SEM (cell line): ENCODE measurements around the gene TIMP4.

DNA sequence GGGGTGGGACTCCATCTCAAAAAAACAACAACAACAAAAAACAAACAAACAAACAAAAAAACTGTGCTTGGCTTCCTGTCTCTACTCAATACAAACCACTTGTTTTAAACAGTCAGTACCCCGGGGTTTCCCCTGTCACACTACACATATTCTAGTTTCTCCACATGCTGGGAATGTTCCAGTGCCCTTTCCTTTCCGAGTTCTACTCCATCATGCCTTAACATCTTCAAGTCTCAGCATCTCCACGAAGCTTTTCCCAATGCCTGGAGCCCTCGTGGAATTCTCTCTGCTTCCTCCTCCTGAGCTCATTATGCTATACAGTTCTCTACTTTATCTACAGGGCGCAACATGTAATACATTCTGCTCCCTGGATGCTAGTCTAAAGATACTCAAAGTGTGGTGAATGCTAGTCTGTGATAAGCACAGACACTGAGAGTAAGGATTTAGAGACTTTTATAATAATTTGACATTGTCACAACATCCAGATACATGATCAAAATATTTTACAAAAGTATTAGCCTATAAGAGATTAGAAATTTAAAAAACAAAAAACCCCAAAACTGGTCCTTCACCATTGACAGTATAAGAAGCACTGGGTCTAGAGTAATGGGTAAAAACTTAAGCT lies 7.7 kb downstream of the EMC3 start:
- PRO-cap, result no peak

DNA sequence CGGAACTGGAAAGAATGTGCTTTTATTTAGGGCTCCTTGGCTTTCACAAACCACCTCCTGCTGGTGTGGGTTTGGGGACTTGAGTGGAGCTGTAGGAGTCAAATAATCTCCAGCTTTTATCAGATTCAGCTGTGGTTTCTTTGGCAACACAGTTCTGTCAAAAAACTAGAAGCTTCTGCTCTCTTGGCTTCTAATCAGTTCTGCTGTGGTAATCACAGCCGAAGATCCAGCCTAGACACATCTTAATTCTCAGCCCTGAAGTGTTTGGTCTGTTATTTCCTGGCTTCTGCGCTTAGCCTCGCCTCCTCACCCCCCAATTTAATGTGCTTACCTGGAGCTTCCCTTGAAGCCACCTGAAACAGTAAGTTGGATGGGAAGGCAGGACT lies 21.4 kb downstream of the IRAK2 start:
- PRO-cap, result bidirectional peak, plus-strand start at position 197 of the sequence, minus-strand start at position 85 of the sequence

DNA sequence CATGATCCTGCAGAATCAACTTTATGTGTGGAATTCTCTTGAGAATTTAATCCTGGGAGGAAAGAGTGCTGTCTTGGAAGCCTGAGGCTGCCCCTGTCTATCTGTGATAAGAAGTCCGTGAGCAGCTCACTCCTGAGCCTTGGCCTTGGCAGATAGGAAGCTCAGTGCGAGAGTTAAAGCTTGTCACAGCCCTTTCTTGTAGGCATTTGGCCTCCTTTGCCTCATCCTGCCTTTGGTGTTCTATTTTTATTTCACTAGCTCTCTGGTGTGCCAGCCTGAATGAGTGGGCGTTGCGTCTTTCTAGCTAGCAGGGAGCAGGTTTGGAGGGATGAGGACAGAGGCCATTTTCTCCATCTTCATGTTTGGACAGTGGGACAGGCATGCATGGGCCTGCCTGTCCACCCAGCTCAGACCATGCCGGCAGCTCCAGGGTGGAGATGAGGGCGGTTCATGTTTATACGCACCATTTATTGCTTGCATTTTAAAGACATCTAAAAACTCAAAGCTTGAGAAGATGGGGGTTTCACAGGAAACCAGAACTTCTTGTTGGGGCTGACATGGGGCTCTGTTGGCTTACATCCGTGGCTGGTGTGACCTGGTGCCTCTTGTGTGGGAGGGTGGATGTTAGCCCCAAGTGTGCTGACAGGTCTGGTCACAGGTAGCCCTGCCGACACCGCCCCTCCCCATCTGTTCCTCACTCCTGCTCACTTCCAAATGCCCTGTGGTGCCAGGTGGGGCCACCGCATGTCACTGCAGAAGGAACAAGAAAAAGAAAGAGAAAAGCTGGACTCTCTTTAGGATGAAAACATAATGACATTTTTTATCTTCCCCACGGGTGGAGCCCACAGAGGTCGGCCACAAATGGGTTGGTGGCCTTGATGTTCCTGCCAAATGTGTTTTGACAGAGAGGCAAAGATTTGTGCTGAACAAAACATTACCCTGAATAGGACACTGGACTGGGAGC lies 29.9 kb downstream of the IRAK2 start:
- PRO-cap, result bidirectional peak, plus-strand start at position 301 of the sequence, minus-strand start at position 116 of the sequence

DNA sequence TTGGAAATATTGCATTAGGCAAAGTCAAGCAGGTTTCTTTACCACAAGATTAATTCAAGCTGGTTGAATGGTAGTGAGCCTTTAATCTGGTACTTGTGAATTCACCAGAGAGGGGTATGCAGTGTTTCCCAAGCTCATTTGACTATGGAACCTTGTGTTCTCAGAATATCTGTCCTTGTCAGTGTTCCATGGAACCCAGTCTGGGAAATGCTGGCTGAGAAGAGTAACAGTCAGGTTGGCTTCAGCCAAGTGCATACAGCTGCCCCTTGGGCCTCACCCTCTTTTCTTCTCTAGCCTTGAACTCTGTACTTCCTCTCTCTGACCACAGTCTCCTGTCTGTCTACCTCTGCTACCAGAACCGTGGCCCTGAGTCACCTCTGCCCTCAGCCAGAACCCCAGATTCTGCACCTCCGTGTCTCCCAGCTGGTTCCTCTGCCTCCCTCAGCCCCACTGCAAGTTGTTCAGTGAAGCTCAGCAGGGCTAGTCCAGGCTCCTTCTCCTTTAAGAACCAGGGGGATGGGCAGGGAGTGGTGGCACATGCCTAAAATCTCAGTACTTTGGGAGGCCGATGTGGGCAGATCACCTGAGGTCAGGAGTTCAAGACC lies 24.6 kb upstream of the TATDN2 start:
- PRO-cap, result no peak

GRCh38 chr3:10248038-10248305 lies 287 bp upstream of the TATDN2 start:
- PRO-cap, result bidirectional peak, plus-strand start at chr3:10248527, minus-strand start at chr3:10248221

GRCh38 chr3:10504709-10505355 lies 554 bp downstream of the ATP2B2 start:
- PRO-cap, result no peak

- PRO-cap, result no peak
Observed at GRCh38 chr3:10506624-10507110, 1.3 kb upstream of the ATP2B2 start.

DNA sequence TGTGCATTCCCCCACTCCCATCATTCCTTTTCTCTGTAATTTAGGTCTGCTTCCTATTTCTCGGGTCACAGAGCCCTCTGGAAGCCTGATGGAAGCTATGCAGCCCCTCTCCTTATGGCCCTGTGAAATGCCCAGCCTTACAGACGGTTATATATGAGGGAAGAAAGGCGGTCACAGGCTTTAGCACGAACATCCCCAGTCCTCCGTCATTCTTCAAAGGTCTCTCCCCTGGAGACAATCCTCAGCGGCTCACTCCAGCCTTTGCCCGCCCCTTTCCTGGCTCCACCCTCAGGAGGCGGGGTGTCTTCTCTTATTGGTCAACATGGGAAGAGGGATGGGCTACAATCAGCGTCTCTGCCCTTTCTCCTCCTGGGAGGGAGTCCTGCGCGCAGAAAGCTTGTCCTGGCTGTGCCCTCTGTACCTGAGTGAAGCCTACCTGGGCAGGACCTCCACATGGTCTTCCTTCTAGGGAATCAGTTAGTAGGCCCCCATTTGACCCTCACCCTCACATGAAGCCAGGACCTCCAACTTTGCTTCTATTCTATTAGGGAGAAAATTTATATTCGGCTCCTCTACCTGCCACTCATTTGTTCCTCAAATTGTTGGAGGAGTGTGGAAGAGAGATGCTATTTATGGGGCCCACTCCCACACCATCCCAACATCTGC lies 113.0 kb upstream of the SLC6A11 start:
- PRO-cap, result no peak

DNA sequence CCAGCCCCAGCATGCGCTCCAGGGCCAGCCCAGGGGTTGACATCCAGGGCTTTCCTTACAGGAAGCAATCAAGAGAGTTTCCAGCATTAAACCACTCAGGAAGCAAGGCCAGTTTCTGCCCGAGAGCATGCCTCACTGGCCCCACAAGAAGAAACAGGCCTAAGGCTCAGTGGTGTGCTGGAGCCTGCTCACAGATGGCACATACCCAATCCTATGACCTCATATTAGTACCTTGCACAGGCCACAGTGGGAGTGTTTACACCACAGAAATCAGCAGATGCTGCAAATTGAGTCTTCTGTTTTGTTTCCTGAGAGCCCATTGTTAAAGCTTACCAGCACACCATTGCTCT lies 13.3 kb downstream of the SLC6A1 start:
- PRO-cap, result no peak

DNA sequence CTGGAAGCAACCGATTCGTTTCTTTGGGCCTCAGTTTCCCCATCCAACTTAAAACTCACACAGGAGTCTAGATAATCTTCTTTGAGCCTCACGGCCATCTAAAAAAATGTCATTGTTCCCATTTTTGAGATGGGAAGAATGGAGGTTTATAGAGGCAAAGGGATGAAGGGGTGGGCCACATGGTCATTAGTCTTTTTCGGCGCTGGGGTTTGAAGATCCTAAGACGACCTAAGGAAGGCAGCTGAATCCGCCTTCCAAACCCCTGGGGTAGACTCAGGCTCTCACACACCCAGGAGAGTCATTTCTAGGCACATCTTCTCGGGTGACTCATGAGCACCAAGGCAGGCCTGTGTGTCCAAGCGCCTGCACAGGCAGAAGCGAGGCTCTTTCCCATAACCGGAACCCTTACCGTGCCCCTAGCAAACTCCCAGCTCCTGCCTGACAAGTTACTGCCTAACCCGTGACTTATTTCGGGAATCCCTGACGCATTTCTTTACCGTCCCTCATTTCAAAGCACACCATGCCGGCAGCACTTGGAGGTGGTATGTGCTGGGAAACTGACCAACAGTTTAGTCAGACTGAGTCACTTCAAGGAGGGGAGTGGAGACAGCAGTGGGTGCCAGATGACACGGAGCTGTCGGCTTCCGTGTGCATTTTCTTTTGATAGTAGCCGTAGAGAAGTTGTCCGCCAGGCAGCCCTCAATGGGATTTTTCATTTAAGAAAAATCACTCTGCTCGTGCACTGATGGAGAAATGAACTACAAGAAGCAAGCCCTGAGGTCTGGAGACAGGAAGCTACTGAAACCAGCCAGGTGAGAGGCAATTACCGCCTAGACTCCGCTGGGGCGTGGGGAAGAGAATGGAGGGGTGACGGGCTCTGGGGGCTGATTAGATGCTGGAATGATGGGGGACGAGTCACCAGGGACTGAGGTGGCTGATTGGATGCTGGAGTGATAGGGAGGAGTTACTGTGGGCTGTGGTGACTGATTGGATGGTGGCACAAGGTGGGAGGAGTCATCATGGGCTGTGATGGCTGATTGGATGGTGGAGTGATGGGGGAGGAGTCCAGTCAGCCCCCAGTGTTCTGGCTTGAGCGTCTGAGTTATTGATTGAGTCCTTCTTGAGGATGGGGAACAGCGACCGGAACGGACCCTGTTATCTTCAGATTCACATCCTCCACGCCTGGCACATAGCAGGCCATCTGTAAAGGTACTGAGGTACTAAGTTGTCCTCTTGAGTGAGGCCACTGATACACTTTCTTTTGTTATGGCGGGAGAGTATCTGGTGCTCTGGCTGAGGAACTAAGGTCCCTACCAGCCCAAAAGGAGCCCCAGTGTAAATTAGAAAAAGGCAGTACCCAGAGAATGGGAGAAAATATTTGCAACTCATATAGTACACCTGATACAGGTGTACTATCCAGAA lies 17.2 kb upstream of the HRH1 start:
- PRO-cap, result no peak

- PRO-cap, result no peak
Observed at GRCh38 chr3:11288339-11288580, 16.1 kb downstream of the ATG7 start.

- PRO-cap, result no peak
Observed at GRCh38 chr3:11300840-11301306, 28.7 kb downstream of the ATG7 start.

GRCh38 chr3:11430233-11430778 lies 158.1 kb downstream of the ATG7 start:
- PRO-cap, result no peak

GRCh38 chr3:11634007-11634924 lies 9.4 kb downstream of the VGLL4 start:
- PRO-cap, result no peak

- PRO-cap, result no peak
Observed at GRCh38 chr3:11640147-11640502, 3.6 kb downstream of the VGLL4 start.

GRCh38 chr3:11720072-11721055 lies 76.6 kb upstream of the VGLL4 start:
- PRO-cap, result bidirectional peak, plus-strand start at chr3:11720627, minus-strand start at chr3:11720503; bidirectional peak, plus-strand start at chr3:11720867, minus-strand start at chr3:11720746

DNA sequence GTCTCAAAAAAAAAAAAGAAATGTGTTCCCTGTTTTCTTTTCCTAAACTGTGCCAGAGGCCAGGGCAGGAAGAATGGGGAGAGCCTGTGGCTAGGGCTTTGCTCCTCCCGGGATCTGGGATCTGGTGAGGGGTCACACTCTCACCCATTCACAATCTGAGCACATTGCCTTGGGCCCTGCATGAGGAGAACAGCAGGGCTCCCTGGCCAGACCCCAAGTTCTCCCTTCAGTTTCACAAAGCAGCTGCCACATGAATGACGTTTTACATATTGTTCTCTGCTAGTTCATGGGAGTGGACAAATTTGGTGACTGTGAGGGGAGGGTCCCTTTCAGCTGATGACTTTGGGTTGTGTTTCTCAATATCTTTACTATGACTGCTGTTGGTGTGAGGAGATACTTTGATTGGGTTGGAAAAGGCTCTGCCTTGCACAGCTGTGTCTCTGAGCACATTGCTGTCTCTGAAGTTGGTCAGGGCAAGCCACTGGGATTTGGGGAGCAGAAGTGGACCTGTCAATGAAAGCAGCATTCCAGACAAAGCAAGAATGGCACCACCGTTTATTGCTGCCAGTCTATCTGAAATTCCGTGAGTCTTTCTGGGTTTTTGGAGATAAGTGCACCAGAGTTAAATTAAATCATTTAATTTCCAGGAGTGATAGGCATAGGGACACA lies 10.5 kb downstream of the TIMP4 start:
- PRO-cap, result no peak

DNA sequence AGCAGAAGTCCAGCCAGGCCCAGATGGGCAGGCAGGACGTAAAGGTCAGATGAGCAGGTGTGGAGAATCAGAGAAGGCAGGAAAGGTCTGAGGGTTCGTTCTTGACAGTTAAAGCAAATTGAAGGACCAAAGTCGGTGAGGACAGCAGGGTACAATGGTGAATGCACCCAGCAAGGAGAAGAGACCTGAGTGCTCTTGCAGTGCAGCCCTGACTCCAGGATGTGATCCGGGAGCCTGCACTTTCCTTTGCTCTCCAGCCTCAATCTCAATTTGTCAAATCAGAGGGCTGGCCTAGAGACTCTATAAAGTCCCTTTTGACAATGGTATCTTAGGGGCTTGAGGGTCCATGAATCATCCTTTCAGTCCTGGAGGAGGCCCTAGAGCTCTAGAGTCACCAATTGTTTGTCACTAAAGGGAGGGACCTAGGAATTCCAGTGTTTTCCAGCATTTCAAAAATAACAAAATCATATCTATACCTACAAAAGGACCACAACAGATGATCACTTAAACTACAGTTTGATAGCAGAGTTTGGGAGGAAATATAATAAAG lies 9.3 kb downstream of the TIMP4 start:
- PRO-cap, result no peak

DNA sequence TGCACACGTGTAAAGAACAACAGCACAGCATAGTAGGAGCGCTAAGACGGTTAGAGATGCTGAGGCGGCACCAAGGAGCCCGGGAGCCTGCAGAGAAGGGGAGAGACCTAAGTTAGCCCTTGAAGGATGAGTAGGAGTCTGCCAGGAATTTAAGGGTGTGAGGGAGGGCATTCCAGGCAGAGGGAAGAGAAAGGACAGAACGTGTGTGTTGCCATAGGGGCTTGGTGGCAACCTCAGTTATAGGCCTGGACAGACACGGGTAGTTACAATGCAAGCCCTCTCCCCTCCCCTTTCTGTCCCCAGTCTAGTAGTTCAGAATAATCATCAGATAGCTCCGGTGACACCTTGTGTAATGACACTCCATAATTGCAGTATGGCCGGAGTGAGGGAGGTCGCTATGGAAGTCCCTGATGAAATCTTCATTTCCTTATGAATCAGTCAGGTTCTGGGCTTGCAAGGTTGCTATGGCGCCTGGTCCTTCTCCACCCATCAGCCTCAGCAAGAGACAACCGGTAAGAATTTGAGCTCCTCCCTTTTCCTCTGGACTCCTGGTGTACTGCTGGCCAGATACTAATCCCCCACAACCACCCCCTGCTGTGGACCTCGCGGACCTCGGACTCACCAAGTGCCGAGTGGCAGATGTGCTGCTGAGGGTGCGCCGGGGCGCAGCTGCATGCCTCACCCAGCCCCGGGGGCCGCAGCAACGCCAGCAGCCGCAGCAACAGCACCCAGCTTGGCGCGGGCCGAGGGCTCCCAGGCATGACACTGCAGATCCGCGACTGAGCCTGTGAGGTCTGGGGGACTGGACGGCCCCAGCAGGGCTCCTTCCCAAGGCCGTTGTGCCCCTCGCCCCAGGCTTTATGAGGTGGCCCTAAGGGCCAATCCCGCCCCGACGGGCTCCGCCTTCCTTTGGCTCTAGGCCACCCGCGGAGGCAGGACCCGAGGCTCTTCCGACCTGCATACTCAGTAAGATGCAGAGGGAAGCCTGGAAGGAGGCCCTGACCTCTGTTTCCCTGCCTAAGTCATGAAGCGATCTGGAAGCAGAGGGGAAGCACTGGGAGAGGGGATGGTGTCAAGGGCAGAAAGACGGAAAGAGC lies at the start of gene TIMP4:
Gene TIMP4 (minus strand): TSS at position 833 of the 1,097 bp plus-strand sequence.
- PRO-cap, result no peak

DNA sequence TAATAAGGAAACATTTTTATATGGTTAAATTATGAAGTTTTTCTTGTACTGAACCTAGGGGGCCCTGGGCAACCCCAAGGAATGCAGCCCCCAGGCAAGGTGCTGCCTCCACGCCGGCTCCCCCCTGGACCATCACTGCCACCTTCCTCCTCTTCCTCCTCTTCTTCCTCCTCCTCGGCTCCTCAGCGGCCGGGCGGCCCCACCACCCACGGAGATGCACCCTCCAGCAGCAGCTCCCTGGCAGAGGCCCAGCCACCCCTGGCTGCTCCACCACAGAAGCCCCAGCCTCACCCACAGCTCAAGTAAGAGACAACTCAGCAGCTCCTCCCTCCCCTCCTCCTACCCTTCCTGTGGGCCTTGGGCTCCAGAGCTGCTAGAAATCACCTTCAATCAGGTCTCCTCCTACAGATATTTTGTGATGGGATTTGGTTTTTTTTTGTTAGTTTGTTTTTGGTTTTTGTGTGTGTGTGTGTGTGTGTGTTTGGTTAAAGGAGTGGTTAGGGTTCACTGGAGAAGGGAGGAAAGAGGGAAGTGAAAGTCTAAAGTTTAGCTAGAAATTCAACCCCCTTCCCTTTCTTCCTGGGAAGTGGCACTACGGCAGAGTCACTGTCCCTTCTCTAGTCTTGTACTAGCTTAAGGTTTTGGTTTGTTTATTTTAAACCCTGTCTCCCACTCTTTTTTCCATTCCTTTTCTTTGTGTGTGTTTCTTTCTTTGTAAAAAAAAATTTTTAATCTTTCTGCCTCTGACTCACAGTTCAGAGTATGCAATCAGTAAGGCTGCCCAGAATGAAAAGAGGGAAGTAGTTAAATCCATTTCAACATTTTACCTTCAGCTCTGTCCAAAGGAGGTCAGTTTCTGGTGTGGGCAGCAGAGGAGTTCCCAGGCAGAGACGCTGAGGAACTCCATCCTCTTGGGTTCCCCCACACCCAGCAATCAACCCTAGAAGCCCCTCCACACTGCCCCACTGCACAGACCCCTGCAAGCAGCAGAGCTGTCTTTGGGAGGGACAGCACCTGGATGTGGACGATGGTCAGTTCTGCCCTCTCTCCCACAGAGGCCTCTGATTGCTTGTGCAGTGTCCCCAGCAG lies 28.9 kb upstream of the TIMP4 start:
- PRO-cap, result no peak